CD14-positive monocyte (primary cell): ENCODE measurements around the gene SF3B6.

DNA sequence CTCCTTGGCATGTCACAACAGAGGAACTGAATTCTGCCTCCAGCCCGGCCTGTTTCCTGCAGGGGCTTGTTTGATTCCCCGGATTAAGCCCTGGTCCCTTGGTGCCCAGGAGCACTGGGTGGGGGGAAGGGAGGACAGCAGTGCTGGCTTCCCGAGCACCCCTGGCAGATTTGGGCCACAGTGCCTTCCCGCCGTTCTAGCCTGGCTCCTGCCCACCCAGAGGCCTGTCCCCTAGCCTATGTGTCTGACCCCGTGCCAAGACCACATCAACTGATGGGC lies 179.4 kb downstream of the KLHL29 start:
- CAGE, long polyA plus RNA, result no peak

GRCh38 chr2:23663116-23663529 lies 263.8 kb downstream of the ATAD2B start:
- CAGE, long polyA plus RNA, result no peak

- CAGE, long polyA plus RNA, result no peak
Measured at GRCh38 chr2:23669938-23670455, 256.9 kb downstream of the ATAD2B start.

DNA sequence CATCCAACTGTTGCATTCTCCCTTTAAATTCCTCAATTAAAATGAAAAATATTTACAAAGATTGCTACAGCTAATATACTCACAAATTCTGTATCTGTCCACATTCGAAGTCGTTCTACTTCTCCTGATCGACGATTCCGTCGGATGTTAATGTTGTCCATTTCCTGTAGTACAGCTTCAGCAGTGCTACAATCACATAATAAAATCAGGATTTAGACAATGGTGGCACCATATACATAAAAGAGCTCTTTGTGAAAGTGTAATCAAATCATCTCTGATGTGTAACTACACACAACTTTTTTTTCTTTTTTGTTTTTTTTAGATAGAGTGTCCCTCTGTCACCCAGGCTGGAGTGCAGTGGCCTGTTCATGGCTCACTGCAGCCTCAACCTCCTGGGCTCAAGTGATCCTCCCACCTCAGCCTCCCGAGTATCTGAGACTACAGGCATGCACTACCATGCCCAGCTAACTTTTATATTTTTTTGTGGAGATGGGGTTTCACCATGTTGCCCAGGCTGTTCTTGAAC lies 41.2 kb downstream of the ATAD2B start:
- CAGE, long polyA plus RNA, result no peak

DNA sequence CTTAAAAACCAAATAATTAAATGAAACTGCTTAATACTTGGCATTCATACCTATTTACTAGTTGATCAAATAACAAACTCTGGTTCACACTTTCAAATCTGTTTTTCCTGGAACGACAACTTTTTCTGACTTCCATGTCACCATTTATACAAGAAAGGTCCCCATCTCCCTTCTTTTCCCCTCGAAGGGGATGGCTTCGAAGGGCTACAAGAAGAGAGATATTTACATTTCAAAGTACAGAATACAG lies 39.2 kb downstream of the ATAD2B start:
- CAGE, long polyA plus RNA, result no peak

DNA sequence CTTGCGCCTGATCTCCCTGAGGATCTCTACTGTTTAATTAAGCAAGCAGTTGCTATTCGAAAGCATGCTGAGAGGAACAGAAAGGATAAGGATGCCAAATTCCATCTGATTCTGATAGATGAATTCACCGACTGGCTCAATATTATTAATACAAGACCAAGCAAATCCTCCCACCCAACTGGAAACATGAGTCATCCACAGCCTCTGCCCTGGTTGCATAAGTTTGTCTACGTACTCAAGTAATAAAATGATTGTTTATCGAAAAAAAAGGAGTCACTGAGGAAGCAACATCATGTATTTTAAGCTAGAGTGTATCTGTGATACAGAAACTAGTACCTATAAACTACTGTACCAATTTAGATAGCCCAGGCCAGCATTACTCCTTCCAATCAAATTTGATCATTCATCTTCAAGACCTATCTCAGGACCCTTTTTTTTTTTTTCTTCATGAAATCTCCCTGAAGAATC lies 26.0 kb downstream of the ATAD2B start:
- CAGE, long polyA plus RNA, result no peak

DNA sequence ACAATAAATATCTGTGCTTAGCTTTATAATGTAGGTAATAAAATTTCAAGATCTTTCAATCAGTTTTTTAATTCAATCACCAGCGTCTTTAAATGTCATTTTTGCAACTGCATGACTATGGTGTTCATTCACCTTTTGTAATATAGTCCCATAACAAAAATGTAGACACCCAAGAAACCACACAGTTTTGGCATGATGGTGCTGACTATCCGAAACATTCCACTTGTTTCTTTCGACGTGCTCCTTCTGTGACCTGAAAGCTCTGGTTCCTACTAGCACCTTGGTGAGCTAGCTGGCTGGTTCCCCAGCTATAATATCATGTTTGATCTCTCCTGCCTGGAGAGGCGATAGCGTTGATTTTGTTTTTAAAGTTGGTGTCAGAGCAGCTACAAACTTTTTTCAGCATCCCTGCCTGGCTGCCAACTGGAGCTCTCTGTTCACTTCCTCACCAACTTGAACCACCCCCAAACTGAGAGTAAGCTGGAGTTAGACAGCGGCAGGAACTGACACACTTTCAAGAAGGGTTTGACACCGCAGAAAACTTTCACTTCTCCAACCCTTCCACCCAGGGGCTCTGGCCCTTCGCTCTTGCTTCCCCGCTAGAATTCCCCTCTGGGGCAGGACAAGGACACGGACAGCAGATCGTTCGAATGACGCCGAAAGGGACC lies 1.1 kb downstream of the ATAD2B start:
- CAGE, long polyA plus RNA, result start-site peak on the plus strand centred at position 576 of the sequence, 72 bp wide, 179 and 144 reads in 2 replicates

GRCh38 chr2:23927796-23928240 lies 895 bp upstream of the ATAD2B start:
- CAGE, long polyA plus RNA, result no peak

- CAGE, long polyA plus RNA, result no peak
Measured at GRCh38 chr2:24076178-24077120, at the start of gene SF3B6. SF3B6 (minus strand) TSS chr2:24076326.

DNA sequence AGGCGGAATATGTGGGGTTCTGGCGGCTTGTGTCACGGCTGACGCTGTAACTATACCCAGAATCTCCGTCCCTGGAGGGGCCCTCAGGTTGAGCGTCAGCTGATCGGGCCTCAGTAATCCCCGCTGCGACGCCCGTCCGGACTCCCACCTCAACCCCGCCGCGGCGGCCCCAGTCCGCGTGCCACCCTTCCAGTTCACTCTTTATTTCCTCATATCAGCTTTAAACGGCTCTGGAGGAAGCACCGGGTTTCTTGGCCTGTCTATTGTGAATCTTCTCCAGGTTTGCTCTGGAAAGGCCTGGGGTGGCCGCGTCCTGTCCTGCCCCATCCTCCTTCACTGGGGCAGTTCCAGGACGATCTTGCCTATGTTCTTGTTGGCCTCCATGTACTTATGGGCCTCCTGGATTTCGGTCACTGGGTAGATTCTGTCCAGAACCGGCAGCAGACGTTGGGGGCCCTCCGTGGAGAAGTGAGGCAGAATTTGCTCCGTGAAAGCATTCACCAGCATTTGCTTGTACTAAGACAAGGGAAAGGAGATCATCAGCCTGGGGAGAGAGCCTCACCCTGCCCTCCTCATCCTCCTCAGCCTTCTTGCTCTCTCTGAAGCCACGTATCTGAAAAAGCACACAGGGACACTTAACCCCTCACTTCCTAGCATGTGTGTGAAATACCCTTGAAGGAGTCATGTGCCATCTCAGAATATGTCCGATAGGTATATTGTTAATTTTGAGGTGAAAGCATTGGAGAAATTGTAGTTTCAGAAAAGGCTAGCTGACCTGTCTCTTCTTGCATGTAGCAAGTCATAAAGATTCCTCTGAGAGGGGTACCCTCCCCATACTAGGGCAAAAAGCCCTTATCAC lies 1.3 kb upstream of the SF3B6 start:
- CAGE, long polyA plus RNA, result no peak

- CAGE, long polyA plus RNA, result no peak
Measured at GRCh38 chr2:24257673-24258373, 83.0 kb downstream of the FAM228A start.

GRCh38 chr2:24342323-24342953 lies 17.9 kb downstream of the ITSN2 start:
- CAGE, long polyA plus RNA, result no peak

- CAGE, long polyA plus RNA, result no peak
Measured at GRCh38 chr2:24435858-24436346, 55.2 kb upstream of the NCOA1 start.

DNA sequence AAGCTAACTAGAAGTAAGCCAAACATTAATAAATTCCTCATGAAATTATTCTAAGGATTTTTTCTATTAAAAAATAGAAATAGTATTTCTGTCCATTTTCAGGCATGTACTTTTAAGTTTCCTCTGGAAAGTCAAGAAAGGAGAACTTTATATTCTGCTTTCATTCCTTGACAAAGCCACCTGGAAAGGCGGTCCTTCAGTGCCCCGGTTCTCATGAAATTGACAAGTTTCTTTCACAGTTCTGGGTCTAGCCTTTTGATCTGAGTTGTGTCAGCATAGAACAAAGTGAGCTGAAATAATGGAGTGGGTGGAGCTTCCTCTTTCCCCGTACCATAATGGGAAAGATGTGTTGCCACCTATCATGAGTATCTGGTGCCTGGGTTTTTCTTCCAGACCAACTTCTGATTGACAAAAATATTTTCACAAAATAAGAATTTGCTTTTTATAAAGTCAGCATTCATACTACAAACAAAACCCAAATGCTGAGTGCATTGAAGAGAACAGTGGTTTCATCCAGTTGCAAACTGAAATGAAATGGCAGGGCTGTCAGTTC lies 49.3 kb downstream of the PTRHD1 start:
- CAGE, long polyA plus RNA, result no peak

DNA sequence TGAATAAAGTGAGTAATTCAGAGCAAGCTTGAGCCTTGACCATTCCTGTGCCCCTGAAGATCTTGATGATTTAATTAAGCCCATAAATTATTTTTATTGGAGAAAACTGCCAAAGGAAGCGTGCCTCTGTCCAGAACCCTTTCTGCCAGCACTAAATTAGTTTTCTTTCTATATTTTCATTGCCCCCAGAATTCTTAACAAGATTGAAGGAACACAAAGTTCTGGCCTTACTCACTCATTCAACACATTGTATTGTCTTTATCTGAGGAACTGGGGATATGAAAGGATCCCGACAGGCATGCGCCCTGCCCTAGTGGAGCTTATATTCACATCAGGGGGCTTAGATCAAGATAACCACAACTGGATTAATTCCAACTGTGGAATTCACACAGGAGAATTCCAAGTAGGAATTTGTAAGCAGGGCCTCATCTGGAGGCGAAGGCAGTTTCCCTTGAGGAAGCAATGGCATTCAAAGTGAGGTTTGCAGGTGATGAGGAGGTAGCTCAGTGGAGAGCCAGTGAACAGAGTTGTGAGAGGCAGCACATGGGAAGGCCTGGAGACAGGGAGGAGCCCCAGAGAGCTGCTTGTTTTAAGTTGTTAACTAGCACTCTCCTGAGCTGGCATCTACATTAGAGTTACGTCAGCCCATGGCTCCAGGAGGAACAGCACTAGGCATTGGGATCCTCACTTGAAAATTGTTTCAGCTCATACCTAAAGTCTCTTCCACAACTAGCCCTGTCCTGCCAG lies 21.1 kb downstream of the PTRHD1 start:
- CAGE, long polyA plus RNA, result no peak

DNA sequence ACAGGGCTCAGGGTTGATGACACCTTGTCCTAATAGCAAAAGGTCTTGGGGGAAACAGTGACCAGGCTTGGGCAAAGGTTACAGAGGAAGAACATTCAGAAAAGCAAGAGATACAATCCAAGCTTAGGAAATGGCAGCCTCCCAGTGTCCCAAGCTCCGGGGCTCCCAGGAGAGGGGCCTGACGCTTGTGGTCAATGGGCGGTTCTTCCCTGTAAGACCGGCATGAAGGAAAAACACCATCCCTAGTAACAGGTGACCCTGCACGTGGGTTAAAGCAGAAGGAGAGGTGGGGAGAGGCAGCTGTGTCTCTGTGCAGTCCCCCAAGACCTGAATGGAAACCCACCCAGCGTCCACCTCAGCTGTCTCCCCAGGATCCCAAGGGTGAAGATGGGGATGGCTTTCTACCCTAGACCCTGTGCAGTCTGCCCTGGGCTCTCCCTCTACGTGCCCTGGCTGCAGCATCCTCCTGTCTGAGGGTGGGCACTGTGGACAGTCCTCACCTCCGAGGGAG lies 60.5 kb downstream of the ADCY3 start:
- CAGE, long polyA plus RNA, result no peak

DNA sequence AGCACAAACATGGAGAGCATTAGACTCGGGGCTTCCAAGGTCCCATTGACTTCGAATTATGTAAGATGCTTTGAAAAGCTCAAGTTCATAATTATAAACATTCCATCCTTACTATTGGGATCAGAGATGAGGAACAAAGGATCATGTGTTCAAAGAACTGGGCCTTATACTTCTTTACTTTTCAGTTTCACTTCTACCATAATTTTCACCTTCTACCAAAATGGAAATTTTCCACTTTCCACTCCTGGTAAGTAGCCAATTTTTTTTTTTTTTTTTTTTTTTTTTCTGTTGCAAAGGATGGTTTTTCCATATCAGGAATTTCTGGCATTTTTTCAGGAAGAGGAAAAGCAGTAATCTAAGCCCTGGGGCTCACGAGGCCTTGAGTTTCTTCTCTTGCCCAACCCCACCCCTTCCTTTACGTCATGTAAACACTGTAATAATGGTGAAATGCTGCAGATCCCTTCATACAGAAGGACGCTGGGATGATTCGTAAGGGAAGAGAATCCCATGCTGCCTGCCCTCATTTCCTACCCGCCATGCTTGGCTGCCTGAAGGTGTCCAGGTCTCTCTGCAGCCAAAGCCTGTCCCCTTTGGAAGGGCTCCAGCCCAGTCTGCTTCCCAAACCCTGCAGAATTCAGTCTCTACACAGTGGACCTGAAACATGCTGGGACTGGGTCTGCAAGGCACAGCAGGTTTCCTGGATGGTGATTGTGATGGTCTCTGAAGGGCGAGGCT lies 56.9 kb downstream of the EFR3B start:
- CAGE, long polyA plus RNA, result no peak

DNA sequence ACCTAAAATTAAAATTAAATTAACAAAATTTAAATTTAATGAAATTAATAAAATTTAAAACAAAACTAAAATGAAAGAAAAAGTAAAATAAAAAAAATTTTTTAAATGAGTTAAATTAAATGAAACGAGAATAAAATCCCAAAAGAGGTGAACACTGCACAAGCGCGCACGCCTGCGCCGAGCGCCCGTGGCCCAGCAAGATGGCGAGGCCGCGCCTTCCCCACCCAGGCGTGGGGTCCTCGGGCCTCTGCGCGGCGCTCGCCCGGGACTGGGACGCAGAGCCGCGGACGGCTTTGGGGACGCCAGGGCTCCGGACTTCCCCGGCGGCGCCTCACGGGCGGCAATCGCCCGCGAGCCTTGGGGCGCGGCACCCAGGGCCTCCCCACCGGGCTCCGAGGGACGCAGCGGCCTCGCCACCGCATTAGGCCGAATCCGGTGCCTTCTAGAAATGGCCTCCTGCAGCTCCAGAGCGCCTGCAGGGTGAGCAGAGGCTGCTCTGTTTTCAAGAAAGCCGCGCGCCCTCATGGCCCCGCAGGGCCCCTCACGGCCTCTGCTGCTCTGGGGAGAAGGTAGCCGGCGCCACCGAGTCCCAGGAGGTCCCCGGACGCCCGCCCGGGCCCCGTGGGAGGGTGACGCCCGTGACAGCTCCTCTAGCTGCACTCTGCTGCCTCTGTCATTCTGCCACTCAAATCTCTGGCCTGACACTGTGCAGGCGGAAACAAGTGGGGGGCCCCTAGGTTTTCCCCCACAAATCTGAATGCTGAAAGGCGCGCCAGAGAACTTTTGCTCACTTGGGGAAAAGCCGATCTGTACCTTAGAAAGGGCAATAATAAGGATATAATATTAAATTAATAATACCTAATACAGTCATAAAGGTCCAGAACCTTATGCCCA lies 35.9 kb upstream of the POMC start:
- CAGE, long polyA plus RNA, result no peak

- CAGE, long polyA plus RNA, result no peak
Measured at GRCh38 chr2:25339627-25340092, 2.1 kb downstream of the DNMT3A start.

DNA sequence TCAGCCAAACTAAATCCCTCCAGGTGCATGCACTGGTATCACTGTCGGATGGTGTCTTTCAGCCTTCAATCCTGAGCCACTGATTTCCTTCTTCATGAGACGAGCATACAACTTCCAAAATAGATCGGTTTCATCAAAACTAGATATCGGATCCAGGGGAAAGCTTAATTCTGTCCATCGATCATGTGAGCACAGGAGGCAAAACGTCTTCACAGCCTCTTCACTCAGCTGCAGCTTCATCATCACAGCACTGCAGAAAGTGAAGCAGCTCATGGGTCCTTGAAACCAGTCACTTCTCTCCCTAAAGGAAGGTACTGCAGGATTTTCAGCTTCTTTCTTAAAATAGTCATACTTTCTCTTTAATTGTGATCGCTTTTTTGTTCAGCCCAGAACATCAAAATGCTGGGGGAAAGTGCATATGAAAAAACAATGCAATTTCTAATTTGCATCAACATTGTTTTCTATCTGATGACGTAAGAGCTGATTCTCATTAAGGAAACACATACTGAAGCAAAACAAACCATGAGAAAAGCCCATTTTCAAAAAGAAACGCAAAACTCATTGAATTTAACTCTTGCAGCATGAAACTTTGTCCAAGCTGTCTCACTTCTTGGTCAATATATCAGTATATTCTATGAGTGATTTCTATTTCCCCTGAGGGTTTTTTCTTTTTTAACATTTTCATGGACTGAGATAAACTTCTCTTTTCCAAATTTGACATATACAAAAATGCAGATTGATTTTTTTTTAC lies 80.4 kb downstream of the DTNB start:
- CAGE, long polyA plus RNA, result no peak